Metanephros (tissue), 2 donors: Measurements from ENCODE around the gene LHX6.

DNA sequence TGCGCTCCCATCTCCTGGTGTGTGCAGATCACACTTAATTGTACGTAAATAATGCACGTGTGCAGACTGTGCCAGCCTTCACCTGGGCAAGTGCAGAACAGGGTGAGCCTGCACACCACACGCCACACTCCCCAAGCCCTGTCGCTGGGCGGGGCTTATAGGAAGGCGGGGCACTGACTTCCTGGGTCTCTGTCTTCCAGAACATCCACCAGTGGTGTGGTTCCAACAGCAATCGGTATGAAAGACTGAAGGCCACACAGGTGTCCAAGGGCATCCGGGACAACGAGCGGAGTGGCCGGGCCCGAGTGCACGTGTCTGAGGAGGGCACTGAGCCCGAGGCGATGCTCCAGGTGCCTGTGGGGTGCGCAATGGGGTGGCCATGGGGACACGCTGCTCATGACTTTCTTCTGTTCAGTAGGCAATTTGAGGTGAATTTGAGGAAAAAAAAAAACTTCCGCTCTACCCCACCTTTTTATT, 44.2 kb downstream of the GSN start:
- RAMPAGE, long total RNA = no peak

- RAMPAGE, long total RNA = no peak
Observed at GRCh38 chr9:121313526-121314094, 45.6 kb downstream of the GSN start.

GRCh38 chr9:121318199-121318590, 50.2 kb downstream of the GSN start:
- RAMPAGE, long total RNA = no peak

- RAMPAGE, long total RNA = no peak
Observed at GRCh38 chr9:121325932-121326867, 43.9 kb downstream of the STOM start.

DNA sequence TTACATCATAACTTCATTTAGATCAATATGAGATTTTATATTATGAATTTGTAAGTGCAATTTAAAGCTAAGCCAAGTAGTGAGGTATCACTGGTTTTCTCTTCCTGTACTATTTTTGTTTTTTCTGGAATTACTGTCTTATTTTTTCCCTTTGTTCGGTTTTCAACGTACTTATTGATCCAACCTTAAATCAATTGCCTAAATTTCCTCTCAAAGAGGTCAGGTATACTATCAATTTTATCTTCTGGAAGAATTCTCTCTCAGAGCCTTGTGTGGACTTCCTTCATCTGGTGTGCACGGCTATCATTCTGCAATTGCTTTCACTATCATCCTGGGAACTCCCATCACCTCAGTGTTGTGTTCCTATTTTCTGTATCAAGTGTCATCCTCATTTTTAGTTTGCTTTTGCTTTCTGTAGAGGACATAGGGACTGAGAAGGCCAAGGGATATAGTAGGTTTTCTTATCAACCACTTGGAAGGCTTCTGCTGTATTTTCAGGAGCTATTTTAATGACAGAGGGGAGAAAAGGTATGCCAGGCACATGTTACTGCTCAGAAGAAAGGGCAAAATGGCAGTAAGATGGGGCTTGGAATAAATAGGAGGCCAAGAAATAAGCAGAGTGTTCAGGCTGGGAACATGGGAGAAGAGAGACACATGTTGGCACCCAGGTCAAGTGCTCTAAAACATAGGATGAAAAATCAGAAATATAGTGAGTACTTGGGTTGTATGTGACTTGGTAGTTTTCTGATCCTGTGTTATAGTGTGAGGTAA, 11.3 kb downstream of the STOM start:
- RAMPAGE, long total RNA = no peak

- RAMPAGE, long total RNA = no peak
Observed at GRCh38 chr9:121359689-121360168, 10.3 kb downstream of the STOM start.

- RAMPAGE, long total RNA = no peak
Observed at GRCh38 chr9:121368763-121369247, 1.2 kb downstream of the STOM start.

- RAMPAGE, long total RNA = no peak
Observed at GRCh38 chr9:121550411-121551029, 50.9 kb upstream of the GGTA1 start.

DNA sequence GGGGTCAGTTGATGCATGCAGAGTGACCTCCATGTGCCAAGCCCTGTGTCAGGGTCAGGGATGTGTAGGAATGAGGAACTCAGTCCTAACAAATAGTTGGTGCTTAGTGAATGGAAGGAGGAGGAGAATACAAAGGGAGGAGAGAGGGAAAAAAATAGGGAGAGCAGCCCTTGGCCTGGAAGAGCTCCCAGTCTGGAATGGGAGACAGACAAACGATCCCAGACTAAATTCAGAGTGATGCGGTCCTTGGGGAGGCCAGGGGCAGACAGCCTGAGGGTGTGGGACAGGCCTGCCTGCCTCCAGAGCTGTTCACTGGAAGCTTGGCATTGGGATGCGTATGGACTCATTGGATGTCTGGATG, 68.7 kb upstream of the GGTA1 start:
- RAMPAGE, long total RNA = no peak

- RAMPAGE, long total RNA = no peak
Observed at GRCh38 chr9:121619831-121620510, 31.5 kb upstream of the DAB2IP start.

- RAMPAGE, long total RNA = no peak
Observed at GRCh38 chr9:121736099-121736759, 84.8 kb downstream of the DAB2IP start.

DNA sequence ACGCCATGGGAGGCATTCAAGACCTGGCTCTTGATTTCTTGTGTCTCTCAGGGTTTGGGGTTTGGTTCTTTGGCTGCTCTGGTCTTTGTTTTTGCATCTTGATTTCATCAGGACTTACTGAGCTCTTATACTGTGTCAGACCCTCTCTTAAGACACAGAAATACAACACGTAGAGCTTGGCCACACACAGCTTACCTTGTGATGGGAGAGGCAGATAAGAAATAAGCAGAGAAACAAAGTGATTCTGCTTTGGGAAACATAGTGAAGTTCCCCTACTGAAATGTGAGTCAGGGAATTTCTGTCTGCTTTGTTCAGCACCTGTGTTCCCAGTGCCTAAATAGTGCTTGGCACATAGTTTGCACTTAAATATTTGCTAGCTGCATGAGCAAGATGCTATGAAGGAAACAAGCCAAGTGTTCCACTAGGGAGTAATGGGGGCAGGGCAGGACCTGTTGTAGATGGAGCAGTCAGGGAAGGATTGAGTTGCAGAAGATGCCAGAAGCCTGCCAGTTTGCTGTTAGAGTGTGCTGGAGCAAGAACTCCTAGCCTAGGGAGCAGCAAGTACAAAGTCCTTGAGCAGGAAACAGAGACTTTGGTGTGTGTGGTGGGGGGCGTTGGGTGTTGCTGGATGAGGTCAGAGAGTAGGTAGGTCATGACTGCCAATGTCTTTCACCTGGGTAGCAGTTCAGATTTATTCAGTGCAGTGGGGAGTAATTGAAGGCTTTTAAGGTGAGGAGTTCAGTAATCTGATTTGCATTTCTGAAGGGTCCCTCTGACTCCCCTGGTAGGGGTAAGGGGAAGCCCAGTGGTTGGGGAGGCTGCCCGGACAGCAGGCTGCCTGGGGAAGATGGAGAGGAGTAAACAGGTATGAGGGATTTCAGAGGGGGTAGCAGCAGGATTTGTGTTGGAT, 87.5 kb downstream of the DAB2IP start:
- RAMPAGE, long total RNA = no peak

- RAMPAGE, long total RNA = no peak
Observed at GRCh38 chr9:121895763-121896337, 197.3 kb downstream of the TTLL11 start.

GRCh38 chr9:122228592-122229412, at the start of gene LHX6:
Gene LHX6 (minus strand): TSS chr9:122228957.
- RAMPAGE, long total RNA = no peak

- RAMPAGE, long total RNA = no peak
Observed at GRCh38 chr9:122902956-122903395, 2.2 kb downstream of the RC3H2 start.

DNA sequence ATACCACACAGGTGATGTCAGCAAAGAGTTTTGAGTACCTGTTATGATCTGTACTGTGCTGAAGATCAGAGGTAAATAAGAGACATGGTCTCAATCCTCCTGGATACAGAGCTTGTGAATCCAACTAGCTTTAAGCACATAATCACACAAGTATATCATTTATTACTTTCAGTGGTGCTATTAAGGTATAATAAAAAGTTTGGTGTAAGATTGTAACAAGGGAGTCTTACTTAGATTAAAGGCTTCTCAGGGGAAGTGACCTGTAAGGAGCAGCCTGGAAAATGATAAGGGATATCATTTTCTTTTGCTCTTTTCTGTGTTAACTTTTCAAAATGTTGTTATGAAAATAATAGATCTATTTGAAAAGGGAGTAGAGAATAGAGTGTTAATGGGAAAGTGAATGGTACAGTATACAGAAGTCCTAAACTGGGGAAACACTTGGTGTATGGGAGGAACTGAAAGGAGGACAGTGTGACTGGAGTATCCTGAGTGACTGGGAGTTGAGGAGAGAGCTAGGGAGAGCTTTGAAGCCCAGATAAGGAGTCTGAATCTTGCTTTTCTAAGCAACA, 38.0 kb downstream of the GPR21 start:
- RAMPAGE, long total RNA = no peak

DNA sequence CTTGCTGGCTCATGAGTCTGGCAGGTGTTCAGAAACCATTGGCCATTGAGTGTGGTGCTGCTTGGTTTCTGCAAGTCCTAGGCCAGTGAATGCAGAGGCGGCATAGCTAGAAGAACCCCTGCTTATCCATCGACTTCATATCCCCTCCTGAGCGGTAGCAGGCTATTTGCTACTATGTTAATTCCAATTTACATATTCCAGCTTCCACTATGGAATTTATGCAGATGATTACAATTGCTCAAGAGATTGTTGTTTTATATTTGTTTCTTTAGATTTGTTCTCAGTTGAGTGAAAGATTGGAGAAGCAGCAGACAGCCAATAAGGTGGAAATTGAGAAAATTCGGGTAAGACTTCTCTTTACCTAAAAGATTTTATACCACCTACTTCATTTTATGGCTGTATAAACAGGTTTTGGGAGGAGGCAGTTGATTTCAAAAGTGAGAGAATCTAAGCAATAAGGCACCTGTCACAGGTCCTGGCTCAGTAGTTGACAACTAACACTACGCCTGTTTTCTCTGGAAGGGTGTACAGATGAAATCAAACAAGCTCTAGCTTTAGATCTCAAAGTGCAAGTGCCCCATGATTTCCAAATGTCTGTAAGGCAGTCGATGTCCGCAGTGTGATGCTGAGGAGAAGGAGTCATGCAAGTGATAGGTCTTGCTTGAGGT, 65.9 kb downstream of the GPR21 start:
- RAMPAGE, long total RNA = no peak

GRCh38 chr9:123343470-123343925, 12.5 kb upstream of the CRB2 start:
- RAMPAGE, long total RNA = no peak

DNA sequence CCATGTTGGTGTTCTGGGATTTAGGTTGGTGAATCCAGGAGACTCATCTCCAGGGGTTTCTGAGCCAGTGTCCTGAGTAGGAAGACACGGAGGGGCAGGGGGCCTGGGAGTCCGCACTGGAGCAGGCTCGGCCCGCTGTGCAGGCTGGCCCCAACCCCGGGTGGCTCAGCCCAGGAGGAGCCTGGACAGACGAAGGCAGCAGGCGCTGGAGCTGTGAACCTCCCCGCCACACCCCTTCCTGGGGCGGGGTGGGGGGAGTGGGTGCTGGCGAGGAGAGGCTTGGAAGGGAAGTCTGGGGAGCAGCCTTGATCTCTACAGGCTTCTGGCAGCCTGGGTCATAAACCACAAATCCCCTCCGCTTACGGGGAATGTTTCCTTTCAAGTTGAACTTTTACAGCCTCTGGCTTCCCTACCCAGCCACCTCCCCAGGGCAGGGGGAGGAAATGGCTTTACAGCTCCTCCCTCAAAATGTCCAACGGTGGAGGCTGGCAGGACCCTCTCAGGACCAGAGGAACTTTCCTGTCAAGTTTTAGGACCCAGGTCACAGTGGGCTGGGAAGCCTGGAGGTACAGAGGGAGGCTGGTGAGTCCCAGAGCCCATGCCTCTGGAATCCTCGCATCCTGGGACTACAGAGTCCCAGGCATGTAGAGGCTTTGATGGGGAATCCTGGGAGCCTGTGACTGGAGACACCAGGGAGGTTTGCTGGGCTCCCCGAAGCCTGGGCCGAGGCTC, 19.8 kb downstream of the CRB2 start:
- RAMPAGE, long total RNA = no peak

DNA sequence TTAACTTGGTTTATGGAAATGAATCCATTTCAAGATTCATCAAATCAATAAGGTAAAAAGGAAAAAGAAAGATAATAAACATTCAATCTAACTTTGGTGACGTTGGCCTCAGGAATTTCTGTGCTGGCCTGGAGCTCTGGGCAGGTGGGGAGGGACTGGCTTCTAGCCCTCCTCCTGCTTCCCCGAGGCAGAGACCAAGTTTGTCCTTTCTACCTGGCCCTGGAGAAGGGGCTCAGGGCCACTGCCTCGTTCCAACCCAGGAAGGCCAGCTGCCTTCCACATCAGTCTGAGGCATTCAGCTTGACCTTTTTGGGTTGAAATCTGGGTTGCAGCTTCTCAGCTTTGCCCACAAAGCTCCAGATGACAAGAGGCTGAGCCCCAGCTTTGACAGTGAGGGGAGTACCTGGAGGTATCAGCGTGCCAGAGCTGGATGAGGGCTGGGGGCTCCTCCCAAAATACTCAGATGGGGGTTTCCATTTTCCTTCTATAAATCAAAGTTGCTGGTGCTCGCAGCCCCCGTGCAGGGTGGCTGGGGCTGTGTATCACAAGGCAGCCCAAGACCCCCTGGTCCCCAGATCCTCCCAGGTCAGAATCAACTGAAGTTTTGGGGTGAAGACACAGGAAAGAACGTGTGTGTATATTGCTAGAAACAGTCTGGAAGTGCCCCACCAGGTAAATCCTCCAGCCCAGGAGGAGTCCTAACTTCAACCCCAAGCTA, 24.4 kb downstream of the CRB2 start:
- RAMPAGE, long total RNA = no peak